Fallopian tube (tissue), 1 donor: ENCODE data around the genes PAK1 and CLNS1A.

GRCh38 chr11:76678147-76678785 is 7.7 kb upstream of the LRRC32 start:
- PRO-cap, result no peak

- PRO-cap, result no peak
Observed at GRCh38 chr11:76793399-76794231, 10.5 kb downstream of the TSKU start.

- PRO-cap, result no peak
Observed at GRCh38 chr11:77039492-77040370, 5.5 kb downstream of the B3GNT6 start.

GRCh38 chr11:77172513-77172895 is 44.5 kb downstream of the MYO7A start:
- PRO-cap, result no peak

- PRO-cap, result no peak
Observed at GRCh38 chr11:77472221-77472704, 1.6 kb downstream of the PAK1 start.

GRCh38 chr11:77473885-77474542 is at the start of gene PAK1:
TSS of gene PAK1 (minus strand) at chr11:77474094.
- PRO-cap, result bidirectional peak, plus-strand start at chr11:77474479, minus-strand start at chr11:77473930

GRCh38 chr11:77637335-77638232 is at the start of gene CLNS1A:
TSS of gene CLNS1A (minus strand) at chr11:77637794.
- PRO-cap, result bidirectional peak, plus-strand start at chr11:77637868, minus-strand start at chr11:77637794

DNA sequence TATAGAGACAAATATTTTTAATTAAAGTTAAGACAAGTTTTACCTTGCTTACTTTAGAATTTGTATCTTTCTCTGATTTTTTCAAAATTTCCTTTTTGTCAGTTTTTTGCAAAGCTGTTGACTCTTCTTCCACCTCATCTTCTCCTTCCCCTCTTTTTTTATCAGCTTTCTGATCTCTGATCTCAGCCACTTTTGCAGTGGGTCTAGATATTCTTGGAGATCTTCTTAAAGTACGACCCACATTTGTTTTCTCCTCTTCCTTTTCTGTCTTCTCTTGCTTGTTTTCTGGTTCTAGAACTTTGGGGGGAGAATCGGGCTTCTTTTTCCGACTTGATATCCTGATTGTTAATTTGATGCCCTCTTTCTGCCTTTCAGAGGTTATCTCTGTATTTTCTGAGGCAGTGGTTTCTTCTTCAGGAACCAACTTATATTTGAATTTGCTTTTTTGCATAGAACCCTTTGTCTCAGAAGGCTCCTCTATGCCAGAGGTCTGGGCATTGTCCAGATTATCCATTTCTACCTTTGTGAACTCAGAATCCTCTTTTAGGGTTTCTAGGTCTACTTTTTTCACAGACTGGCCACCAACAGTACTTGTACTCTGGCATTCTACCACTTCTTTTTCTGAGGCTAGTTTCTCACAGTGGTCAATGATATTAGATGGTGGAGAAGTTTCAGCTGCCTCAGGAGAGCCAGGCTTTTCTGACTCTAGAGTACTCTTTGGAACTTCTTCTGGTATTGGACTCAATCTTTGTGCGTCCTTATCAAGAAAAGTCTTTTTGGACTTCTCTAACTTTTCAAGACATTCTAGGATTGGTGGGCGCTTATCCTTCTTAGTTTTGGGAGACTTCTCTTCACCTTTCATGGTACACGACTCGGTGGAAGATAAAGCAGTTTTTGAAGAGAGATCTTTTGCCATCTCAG is 63.3 kb upstream of the CLNS1A start:
- PRO-cap, result no peak

DNA sequence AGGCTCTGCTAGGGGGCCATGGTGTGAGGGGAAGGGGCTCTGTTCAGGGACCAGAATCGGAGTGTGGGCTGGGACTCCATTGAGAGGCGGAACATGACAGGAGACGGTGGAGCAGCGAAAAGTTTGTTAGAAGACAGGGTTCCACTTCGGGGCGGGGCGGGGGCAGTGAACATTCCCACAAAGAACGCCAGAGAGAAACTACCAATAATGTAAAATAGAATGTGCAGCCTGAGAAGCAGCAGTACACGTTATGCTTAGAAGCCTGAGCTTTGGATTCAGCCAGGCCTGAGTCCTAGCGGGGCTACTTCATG is 585 bp downstream of the AAMDC start:
- PRO-cap, result bidirectional peak, plus-strand start at position 241 of the sequence, minus-strand start at position 95 of the sequence

GRCh38 chr11:78158757-78159038 is 19.3 kb upstream of the ALG8 start:
- PRO-cap, result no peak

- PRO-cap, result no peak
Observed at GRCh38 chr11:78163752-78164179, 24.3 kb upstream of the ALG8 start.

DNA sequence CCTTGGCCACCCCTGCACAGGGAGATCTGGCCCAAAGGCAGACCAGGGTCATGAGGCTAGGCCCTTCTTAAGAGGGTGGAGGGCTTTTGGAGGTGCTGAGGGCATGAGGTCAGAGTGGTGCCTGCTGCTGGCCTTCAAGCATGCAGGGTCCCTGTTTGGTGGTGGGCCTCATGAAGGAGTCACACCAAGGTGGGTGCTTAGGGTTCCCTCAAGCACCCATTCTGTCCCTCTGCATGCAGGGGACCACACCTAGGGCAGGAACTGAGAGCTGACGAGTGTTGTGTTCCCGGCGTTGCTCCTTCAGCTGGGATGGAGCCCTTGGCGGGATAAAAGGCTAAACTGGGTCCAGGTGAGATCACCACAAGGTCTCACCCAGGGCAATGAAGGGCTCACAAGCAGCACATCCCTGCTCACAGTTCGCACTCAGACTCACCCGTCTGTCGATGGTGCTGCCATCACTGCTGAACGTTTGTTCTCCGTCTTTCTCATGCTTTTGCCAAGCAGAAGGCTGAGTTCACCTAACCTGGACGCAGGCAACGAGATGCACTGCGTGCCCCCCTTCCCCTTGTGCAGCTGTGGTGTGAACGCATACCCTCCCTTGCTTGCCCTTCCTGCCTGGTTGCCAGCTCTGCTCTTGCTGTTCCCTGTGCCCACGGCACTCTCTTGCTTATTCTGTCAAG is 18.2 kb downstream of the KCTD21 start:
- PRO-cap, result no peak

GRCh38 chr11:78187367-78187807 is 1.0 kb downstream of the KCTD21 start:
- PRO-cap, result no peak

- PRO-cap, result bidirectional peak, plus-strand start at chr11:78192630, minus-strand start at chr11:78192461
Observed at GRCh38 chr11:78192381-78192886, 3.7 kb downstream of the USP35 start.

DNA sequence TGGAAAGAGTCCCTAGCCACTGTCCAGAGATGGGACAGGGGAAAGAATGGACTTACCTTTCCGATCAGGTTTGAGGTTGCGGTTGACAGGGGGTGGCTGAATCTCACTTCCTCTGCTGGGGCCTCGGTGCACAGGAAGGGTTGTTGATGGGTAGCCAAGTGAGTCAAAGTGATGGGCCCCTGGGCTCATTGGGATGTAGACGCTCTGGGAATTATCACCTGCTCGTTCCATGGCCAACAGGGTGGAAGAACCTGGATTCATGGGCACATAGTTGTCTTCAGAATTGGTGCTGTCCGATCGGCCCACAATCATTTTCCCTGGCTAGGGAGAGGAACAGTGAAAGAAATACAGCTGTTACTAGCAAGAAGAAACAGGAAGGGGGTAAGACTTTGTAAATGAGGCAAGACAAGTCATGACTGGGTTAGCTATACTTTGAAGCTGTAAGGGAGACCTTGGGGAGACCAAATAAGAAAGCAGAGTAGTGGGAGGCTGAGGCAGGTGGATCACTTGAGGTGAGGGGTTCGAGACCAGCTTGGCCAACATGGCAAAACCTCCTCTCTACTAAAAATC is 34.7 kb downstream of the USP35 start:
- PRO-cap, result no peak

DNA sequence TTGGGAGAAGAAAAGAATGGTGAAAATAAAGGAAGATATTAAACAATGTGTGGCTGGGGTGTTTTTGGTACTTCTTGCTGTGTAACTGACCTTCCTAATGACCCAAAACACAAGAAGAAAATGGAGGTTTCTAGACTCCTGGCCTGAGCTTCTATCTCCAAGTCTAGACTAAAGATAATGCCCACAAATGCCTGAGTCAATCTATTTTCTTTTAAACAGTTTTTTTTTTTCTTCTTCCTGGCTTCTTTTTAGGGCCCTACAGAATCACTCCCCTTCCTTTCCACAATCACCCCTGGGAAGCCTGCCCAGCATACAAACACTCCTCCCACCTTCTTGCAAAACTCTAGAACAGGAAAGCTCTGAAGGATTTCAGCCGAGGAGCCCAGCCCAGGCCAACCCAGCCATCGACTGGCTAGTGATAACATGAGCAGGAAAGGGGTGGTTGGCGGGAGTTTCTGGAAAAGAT is 68.1 kb downstream of the USP35 start:
- PRO-cap, result bidirectional peak, plus-strand start at position 364 of the sequence, minus-strand start at position 170 of the sequence

GRCh38 chr11:78365007-78366011 is 52.3 kb downstream of the GAB2 start:
- PRO-cap, result unidirectional peak, minus-strand start at chr11:78365344; bidirectional peak, plus-strand start at chr11:78365733, minus-strand start at chr11:78365472

GRCh38 chr11:78408553-78409266 is 8.9 kb downstream of the GAB2 start:
- PRO-cap, result no peak

DNA sequence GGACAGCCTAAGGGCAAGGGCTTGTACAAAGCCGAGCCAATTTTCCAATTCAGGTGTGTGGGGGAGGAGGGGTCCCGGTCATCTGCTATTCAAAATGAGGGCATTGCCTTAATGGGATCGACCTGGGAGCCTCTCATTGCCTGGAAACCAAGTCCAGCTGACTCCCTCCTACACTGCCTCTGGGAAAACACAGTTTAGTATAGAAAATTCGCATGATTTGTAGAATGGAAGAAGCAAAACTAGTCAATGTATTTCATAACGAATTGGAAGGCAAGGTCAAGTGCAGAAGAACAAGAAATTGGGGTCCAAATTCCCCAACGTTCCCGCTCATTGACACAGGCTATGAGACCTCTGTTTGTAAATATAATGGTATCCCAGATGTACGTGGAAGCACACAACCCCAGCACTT is 793 bp upstream of the GAB2 start:
- PRO-cap, result bidirectional peak, plus-strand start at position 364 of the sequence, minus-strand start at position 84 of the sequence

- PRO-cap, result no peak
Observed at GRCh38 chr11:78734372-78734752, 159.7 kb upstream of the NARS2 start.